Iris pigment epithelial cell (primary cell): ENCODE measurements around a stretch of chr17.

DNA sequence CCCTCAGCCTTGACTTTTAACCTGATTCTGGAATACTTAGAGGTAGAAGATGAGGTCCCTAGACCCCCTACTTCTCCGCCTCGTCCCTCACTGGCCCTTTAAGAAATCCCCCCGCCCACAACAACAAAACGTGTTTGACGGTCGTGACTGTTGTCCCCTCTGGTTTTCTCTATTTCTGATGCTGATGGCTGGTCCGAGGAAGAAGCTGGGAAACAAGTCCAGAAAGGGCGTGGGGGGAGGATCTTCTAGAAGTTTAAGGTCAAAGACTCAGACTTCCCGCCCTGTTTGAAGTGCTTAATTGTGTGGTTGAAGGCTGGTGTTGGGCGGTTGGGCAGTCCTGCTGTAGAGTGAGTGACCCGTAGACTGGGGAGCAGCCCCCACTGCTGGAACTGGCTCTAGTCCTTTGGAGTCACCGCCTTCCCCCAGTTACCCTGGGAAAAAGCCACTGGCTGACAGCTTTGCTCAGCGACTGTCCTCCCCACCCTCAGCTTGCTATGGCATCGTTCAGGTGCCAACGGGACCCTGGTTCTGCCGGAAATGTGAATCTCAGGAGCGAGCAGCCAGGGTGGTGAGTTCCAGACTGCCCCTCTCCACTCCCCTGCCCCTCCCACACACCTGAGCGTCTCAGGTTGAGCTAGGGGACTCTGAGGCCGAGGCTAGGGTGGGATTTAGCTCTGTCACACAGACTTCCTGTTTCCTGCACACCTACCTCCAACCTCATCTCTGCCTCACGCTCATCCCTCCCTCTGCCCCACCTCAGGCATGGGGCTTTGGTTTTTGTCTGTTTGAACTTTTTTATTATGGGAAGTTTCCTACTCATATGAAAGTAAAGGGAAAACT lies 1.6 kb downstream of the MLLT6 start:
- RRBS = no CpG with 5 or more reads among the region's 20 CpGs

GRCh38 chr17:38734090-38734826 lies 4.1 kb downstream of the CISD3 start:
- RRBS = no CpG with 5 or more reads among the region's 10 CpGs

- RRBS = no CpG with 5 or more reads among the region's 8 CpGs
Observed at GRCh38 chr17:38779315-38779761, 20.0 kb downstream of the PIP4K2B start.

DNA sequence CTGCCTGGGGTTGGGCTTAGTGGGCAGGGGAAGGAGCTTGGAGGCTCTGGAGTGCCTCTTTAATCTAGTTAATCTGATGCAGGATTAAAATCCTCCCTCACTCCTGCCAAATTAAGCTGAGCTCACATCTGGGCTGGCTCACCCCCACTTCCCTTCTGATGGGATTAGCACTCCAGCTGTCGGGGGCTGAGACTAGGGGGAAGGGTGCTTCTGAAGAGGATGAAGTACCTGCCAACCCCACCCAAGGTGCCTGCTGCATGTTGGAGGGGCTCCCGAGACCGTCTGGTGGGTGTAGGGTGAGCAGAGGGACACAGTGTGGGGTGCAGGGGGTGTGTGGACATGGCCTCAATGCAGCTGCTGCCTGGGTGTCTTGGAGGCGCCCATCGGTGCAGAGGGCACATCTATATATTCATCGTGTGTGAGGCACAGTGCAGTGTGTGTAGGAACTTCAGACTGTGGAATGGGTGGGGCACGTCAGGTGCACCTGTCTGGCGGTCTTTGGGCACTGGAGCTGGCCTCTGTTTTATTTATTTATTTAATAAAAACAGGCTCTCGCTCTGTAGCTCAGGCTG lies 16.6 kb downstream of the LASP1 start:
- RRBS = no CpG with 5 or more reads among the region's 9 CpGs

DNA sequence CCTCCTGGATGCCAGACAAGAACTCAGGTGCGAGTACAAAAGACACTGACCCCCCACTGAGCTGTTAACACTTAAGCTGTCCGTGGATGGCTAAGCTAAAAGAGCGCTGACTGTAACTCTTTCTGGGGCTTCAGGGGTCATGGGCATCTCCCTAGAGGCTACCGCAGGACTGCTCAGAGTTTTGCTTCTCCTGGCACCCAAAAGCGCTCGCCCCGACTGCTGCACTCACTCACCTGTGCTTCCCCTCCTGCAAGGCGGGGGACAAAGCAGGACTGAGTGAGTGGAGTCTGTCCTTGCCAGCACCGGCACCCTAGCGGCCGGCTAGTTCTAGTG lies 44.9 kb upstream of the FBXO47 start:
- RRBS = no CpG with 5 or more reads among the region's 11 CpGs

GRCh38 chr17:39118774-39119082 lies 32.7 kb downstream of the PLXDC1 start:
- RRBS = no CpG with 5 or more reads among the region's 2 CpGs

DNA sequence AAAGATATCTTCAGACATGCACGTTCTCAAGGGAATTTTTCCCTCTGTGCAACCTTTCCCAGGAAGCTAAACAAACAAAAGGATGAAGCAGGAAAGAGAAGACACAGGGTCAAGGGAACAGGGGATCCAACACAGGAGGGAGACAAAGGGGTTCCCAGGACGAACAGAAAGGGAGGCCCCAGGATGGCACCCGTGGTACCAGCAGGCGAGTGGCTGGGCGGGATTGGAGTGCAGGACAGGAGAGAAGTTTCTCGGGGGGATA lies 13.9 kb downstream of the PLXDC1 start:
- RRBS = no CpG with 5 or more reads among the region's 6 CpGs

GRCh38 chr17:39177171-39177937 lies 11.4 kb upstream of the ARL5C start:
- RRBS = no CpG with 5 or more reads among the region's 18 CpGs

- RRBS = no CpG with 5 or more reads among the region's 6 CpGs
Observed at GRCh38 chr17:39191736-39192156, 5.7 kb downstream of the CACNB1 start.

DNA sequence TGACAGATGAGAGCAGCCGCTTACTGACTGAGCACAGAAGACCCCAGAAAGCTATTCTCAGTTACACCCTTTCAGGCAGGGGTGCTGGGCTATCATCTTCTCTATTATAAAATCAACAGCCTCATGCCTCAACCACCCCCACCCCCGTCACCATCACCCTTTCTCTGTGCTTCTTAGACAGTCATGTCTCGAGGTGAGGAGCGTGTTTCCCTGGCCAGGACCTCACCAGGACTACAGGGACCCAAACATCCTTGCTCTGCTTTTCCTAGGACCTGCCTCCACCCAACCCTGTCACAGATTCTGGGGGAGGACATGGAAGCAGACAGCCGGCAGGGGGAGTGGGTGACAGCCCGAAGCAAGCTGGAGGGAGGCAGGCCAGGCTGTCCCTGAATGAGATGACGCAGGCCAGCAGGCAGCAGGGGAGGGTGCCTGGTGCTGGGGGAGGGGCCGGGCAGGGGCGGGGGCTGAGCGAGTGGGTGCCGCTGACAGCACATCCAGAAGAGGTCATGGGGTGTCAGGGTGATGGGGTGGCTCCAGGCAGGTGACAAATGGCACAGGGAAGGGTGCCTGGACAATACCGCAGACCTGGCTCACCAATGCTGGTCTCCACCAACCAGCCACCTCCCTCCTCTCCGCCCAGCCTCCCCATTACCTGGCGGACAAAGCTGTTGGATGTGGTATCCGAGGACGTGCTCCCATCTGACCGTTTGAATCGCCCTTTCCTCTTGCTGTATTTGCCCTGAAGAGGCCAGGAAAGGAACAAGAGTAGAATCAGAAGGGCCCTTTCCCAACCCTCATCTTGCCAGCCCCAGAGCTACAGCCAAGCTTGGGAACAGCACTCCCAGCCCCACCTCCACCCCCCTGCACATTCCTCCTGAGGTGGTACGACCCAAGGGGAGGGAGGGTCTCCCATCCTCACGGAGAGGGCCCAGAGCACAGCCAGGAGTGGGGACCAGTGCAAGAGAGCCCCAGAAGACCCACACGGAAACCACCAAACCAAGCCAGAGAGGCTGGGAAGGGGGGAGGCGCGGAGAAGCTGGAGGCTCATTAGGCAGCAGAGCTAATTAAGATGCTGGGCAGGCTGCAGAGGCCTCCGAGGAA lies 2.9 kb downstream of the CACNB1 start:
- RRBS = no CpG with 5 or more reads among the region's 24 CpGs

- RRBS = no CpG with 5 or more reads among the region's 5 CpGs
Observed at GRCh38 chr17:39206511-39206821, 6.4 kb downstream of the RPL19 start.

- RRBS = no CpG with 5 or more reads among the region's 9 CpGs
Observed at GRCh38 chr17:39208858-39209482, 8.9 kb downstream of the RPL19 start.

- RRBS = no CpG with 5 or more reads among the region's 10 CpGs
Observed at GRCh38 chr17:39212162-39212650, 12.1 kb downstream of the RPL19 start.

- RRBS = no CpG with 5 or more reads among the region's 3 CpGs
Observed at GRCh38 chr17:39365290-39365949, 36.0 kb downstream of the FBXL20 start.

GRCh38 chr17:39606804-39607360 lies 838 bp downstream of the NEUROD2 start:
- RRBS = 3% methylated on average over 16 of the region's 46 CpGs

- RRBS = 5% methylated on average over 5 of the region's 19 CpGs
Observed at GRCh38 chr17:39621814-39622351, 4.9 kb upstream of the PPP1R1B start.

- RRBS = no CpG with 5 or more reads among the region's 7 CpGs
Observed at GRCh38 chr17:39641754-39642420, 4.9 kb downstream of the STARD3 start.

GRCh38 chr17:39688553-39689092 lies 766 bp upstream of the PGAP3 start:
- RRBS = no CpG with 5 or more reads among the region's 9 CpGs

DNA sequence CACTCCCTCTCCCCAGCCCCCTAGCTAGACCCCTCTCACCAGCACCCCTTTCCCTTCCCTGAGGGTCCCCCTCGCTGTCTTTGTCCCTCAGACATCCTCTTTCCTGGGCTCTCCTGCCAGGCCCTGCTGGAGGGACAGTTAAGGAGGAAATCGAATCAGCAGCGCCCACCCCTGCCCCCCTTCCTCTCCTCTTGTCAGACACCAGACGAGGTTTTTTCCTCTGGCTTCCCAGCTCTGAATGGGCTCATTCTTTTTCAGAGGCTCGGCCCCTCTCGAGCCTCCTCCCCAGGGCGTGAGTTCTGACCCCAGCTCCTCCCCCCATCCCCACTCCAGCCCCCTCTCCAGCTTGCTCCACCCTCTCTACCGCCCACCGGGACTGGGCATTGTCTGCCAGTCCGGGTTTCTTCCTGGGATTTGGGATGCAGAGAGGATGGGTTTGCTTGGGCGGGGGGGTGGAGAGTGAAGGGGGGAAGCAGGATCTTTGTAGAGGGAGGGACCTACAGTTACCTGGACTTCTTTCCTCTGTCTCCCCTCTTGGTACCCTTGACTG lies 3.8 kb upstream of the ERBB2 start:
- RRBS = no CpG with 5 or more reads among the region's 11 CpGs